ENCODE results near the gene ARPIN.

DNA sequence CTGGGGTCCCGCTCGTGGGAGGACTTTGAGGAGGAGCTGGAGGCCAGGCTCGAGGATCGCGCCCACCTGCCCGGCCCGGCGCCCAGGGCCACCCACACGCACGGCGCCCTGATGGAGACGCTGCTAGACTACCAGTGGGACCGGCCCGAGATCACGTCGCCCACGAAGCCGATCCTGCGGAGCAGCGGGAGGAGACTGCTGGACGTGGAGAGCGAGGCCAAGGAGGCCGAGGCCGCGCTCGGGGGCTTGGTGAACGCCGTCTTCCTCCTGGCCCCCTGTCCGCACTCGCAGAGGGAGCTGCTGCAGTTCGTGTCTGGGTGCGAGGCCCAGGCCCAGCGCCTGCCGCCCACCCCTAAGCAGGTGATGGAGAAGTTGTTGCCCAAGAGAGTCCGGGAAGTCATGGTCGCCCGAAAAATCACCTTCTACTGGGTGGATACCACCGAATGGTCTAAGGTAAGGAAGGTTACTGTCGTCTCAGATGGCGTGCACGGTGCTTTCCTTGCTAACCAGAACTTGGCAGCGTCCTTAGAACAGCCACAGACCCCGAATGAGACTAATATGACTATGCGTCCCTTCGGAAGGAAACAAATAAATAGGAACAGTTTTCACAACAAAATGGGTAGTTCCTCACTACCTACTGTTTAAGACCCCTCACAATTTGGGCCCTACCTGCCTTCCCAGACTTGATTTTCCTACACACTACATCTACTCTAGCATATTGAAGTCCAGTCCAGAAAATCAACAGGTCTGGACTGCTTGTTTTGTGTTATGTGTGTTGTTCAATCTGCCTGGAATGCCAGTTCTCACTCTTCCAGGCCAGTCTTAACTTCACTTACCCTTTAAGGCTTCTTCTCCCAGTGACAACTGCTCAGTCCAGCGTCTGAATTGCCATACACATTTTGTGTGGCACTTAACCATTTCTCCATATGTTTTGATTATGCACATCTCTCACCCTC lies 797 bp downstream of the TICRR start:
- RRBS, result 3% methylated on average over 11 of the region's 46 CpGs

- RRBS, result no CpG with 5 or more reads among the region's 11 CpGs
Observed at GRCh38 chr15:89751708-89752414, 812 bp upstream of the MESP1 start.

- RRBS, result no CpG with 5 or more reads among the region's 18 CpGs
Observed at GRCh38 chr15:89805177-89805870, 9.3 kb downstream of the ANPEP start.

DNA sequence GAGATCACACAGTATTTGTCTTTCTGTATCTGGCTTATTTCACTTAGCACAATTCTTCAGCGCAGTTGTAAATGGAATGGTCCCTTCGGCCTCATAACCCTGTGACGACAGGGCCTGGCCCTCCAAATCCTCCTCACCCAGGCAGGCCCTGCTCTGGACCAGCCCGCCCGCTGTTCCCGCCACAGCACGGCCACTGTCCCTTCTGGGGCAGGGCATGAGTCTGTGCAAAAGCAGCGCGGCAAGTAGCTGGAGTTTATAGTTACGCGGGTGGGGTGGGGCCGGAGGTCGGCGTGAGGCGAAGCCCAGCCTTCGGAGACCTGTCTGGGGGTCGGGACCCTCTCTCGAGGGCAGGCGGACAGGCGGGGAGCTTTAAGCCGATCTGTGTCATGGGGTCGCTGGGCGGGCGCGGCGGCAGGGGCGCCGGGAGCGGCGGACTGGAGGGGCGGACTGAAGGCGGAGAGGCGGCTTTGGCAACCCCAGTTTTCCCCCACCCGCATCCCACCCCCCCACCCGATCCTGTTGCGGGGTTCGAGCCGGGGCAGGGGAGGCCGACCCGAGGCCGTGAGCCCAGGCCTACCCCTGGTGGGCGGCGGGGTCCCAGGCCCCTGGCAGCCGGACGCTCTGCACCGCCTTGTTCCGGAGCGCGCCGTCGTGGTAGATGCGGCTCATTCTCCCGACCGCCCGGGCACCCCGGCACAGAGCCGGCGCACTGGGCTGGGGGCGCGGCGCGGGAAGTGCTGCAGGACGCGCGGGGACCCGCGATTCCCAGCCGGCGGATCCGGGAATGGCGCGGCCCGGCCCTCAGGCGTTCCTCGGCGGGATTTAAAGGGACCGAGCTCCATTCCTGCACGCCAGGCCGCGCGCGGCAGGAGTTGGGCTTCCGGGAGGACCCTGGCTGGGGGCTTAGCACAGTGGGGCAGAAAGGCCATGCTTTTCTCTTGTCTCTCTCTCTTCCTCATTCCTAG lies at the start of gene ARPIN:
TSS of gene ARPIN (minus strand) at position 786 of the 965 bp plus-strand sequence.
- RRBS, result under 1% methylated on average over 43 of the region's 83 CpGs

GRCh38 chr15:90013190-90014188 lies 12.4 kb downstream of the ZNF710 start:
- RRBS, result no CpG with 5 or more reads among the region's 9 CpGs

DNA sequence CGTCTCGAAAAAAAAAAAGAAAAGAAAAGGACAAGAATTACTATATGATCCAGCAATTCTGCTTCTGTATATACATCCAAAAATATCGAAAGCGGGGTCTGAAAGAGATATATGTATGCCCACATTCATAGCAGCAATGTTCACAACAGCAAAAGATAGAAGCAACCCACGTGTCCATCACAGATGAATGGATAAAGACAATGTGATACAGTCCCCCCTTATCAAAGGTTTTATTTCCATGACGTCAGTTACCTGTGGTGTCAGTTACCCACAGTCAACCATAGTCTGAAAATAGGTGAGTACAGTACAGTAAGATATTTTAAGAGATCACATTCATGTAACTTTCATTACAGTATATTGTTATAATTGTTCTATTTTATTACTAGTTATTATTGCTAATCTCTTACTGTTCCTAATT lies 5.3 kb downstream of the IDH2 start:
- RRBS, result no CpG with 5 or more reads among the region's 6 CpGs

DNA sequence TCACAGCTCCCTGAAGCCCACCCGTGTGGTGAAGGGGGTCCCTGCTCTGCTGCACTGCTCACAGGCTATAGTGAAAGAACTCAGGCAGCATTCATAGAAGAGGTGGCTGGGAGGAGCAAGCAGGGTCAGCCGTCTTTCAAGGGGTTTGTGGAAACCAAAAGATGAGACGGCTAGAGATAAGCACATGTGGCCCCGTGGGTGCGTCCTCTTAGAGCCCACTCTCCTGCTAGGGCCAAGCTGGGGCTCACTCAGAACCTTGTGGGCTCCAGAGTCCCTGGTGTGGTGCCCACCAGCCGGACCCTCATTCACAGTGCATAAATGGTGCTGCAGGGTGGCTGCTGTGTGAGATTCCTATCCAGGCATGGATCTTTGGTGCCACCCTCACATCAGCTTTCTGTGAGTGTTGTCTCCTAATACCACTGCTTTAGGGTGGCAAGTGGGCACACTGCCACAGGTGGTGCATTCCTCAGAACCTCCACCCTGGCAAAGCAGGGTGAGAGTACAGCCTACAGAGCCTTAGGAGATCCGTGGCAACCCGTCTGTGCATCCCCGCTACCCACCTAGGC lies 11.2 kb upstream of the SEMA4B start:
- RRBS, result no CpG with 5 or more reads among the region's 9 CpGs

GRCh38 chr15:90214807-90215179 lies 13.7 kb downstream of the SEMA4B start:
- RRBS, result no CpG with 5 or more reads among the region's 5 CpGs

- RRBS, result no CpG with 5 or more reads among the region's 4 CpGs
Observed at GRCh38 chr15:90217060-90217467, 15.9 kb downstream of the SEMA4B start.

GRCh38 chr15:90291572-90292160 lies 26.2 kb downstream of the NGRN start:
- RRBS, result no CpG with 5 or more reads among the region's 16 CpGs

- RRBS, result no CpG with 5 or more reads among the region's 7 CpGs
Observed at GRCh38 chr15:90293327-90294037, 28.0 kb downstream of the NGRN start.

- RRBS, result no CpG with 5 or more reads among the region's 3 CpGs
Observed at GRCh38 chr15:90391602-90392605, 3.9 kb downstream of the IQGAP1 start.

GRCh38 chr15:90407257-90408475 lies 19.6 kb downstream of the IQGAP1 start:
- RRBS, result no CpG with 5 or more reads among the region's 8 CpGs

GRCh38 chr15:90484066-90484437 lies 45.7 kb upstream of the CRTC3 start:
- RRBS, result no CpG with 5 or more reads among the region's 1 CpG

DNA sequence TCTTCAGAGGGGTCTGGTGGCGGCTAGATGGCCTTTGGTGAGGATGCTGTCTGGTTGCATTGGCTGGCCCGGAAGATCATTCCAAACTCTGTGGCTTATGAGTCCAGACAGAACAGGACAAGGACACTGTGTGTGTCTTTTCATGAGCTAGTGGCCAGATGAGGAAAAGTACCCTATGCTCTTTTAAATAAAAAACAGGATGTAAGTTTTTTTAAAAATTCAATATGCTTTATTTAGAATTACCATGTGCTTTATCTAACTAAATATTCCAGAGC lies 51.3 kb downstream of the CRTC3 start:
- RRBS, result no CpG with 5 or more reads among the region's 2 CpGs

DNA sequence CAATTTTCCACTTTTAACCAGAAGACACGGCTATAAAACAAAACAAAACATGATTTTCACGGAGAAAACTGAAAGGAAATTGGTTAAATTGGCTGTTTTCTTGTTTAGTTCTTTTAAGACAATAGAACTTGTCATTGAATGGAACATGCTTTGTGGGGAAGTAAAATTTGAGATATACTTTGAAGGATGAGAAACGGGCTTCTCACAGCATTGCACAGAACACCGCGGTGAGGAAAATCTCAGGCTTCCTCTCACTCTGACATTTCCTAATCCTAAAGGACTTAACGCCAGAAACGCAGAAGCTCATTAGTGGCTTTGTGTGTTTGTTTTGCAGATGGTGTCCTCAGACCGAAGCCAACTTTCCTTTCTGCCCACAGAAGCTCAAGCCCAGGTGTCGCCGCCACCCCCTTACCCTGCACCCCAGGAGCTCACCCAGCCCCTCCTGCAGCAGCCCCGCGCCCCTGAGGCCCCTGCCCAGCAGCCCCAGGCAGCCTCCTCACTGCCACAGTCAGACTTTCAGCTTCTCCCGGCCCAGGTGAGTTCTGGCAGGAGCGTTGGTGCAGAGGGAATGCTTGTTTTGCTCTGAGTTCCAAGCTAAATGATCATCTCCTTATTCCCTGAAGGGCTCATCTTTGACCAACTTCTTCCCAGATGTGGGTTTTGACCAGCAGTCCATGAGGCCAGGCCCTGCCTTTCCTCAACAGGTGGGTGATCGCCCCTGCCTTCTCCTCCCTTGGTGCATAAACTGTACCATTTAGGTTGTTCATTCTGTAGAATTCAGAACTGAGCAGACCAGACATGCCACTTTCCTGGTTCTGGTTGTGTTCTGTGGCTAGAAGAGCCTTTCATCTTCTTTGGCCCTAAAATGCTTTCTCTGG lies 78.8 kb upstream of the BLM start:
- RRBS, result no CpG with 5 or more reads among the region's 15 CpGs

DNA sequence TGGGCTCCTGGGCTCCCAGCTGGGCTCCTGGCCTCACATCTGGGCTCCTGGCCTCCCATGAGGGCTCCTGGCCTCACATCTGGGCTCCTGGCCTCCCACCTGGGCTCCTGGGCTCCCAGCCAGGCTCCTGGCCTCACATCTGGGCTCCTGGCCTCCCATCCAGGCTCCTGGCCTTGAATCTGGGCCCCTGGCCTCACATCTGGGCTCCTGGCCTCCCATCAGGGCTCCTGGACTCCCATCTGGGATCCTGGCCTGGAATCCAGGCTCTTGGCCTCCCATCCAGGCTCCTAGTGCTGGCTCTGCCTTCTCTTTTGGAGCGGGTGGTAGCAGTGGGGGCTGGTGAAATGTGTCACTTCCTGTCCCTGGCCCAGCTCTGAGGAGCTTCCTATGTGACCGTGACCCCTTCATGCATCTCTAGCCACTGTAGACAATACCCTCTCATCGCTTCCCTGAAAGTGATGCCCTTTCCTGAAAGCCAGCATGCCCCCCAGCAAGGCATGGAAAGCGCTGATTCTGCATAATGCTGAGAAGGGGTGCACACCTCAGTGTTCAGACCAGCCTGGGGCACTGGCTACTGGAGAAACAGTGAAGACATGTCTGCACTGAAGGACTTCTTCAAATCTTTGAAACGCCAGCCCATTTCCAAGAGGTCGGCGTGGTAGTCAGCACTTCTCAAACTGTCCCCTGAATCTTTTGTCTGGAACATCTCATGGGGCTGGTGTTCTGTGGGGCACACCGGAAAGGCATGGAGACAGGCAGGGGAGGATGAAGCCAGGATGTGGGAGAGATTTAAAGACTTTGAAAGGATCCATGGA lies 62.4 kb upstream of the BLM start:
- RRBS, result no CpG with 5 or more reads among the region's 8 CpGs

GRCh38 chr15:90742074-90742463 lies 24.9 kb downstream of the BLM start:
- RRBS, result no CpG with 5 or more reads among the region's 3 CpGs

- RRBS, result no CpG with 5 or more reads among the region's 15 CpGs
Observed at GRCh38 chr15:90815057-90815763, 53.2 kb upstream of the FURIN start.

GRCh38 chr15:90840753-90841478 lies 27.5 kb upstream of the FURIN start:
- RRBS, result no CpG with 5 or more reads among the region's 10 CpGs

Data from retinal pigment epithelial cell (primary cell).